Osteoblast (primary cell): ENCODE measurements around a stretch of chr5.

GRCh38 chr5:53477124-53477466, 3.3 kb upstream of the FST start:
- CAGE, long polyA plus RNA, result no peak
- RRBS, result no CpG with 5 or more reads among the region's 1 CpG

- CAGE, long polyA plus RNA, result no peak
- RRBS, result no CpG with 5 or more reads among the region's 5 CpGs
Measured at GRCh38 chr5:53483955-53484555, 3.6 kb downstream of the FST start.

DNA sequence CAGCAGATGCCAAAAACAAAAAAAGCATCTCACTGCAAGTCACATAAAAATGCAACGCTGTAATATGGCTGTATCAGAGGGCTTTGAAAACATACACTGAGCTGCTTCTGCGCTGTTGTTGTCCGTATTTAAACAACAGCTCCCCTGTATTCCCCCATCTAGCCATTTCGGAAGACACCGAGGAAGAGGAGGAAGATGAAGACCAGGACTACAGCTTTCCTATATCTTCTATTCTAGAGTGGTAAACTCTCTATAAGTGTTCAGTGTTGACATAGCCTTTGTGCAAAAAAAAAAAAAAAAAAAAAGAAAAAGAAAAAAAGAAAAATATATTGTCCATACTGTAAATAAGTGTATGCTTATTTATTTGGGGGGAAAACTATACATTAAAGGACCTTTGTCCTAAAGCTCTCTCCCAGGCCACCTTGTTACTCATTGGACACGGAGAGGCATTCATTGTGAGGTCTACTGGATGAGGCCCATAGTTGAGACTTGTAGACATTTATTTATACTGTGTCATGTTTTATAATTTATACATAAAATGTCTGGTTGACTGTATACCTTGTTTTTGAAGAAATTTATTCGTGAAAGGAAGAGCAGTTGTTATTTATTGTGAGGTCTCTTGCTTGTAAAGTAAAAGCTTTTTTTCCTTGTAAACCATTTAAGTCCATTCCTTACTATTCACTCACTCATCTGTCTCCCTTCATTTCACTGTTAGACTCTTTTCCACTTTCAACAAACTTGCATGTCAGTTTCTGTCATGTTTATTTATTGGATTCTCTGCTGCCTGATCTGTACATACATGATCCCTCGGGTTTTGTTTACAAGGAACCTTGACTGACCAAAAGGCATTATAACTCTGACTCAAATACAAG, 5.6 kb downstream of the FST start:
- CAGE, long polyA plus RNA, result start-site peak on the minus strand centred at position 305 of the sequence, 132 bp wide, 13 and 20 reads in 2 replicates
- RRBS, result no CpG with 5 or more reads among the region's 8 CpGs

- CAGE, long polyA plus RNA, result no peak
- RRBS, result no CpG with 5 or more reads among the region's 10 CpGs
Measured at GRCh38 chr5:53985355-53986187, 324.8 kb downstream of the ARL15 start.

GRCh38 chr5:53997958-53998604, 312.3 kb downstream of the ARL15 start:
- CAGE, long polyA plus RNA, result no peak
- RRBS, result no CpG with 5 or more reads among the region's 4 CpGs

- CAGE, long polyA plus RNA, result no peak
- RRBS, result no CpG with 5 or more reads among the region's 2 CpGs
Measured at GRCh38 chr5:54220339-54220565, 90.1 kb downstream of the ARL15 start.

GRCh38 chr5:54254732-54255214, 55.6 kb downstream of the ARL15 start:
- CAGE, long polyA plus RNA, result no peak
- RRBS, result no CpG with 5 or more reads among the region's 5 CpGs

DNA sequence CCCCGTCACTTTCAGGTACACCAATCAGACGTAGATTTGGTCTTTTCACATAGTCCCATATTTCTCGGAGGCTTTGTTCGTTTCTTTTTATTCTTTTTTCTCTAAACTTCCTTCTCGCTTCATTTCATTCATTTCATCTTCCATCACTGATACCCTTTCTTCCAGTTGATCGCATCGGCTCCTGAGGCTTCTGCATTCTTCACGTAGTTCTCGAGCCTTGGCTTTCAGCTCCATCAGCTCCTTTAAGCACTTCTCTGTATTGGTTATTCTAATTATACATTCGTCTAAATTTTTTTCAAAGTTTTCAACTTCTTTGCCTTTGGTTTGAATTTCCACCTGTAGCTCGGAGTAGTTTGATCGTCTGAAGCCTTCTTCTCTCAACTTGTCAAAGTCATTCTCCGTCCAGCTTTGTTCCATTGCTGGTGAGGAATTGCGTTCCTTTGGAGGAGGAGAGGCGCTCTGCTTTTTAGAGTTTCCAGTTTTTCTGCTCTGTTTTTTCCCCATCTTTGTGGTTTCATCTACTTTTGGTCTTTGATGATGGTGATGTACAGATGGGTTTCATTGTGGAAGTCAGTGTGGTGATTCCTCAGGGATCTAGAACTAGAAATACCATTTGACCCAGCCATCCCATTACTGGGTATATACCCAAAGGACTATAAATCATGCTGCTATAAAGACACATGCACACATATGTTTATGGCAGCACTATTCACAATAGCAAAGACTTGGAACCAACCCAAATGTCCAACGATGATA, 42.1 kb downstream of the ARL15 start:
- CAGE, long polyA plus RNA, result no peak
- RRBS, result no CpG with 5 or more reads among the region's 16 CpGs

DNA sequence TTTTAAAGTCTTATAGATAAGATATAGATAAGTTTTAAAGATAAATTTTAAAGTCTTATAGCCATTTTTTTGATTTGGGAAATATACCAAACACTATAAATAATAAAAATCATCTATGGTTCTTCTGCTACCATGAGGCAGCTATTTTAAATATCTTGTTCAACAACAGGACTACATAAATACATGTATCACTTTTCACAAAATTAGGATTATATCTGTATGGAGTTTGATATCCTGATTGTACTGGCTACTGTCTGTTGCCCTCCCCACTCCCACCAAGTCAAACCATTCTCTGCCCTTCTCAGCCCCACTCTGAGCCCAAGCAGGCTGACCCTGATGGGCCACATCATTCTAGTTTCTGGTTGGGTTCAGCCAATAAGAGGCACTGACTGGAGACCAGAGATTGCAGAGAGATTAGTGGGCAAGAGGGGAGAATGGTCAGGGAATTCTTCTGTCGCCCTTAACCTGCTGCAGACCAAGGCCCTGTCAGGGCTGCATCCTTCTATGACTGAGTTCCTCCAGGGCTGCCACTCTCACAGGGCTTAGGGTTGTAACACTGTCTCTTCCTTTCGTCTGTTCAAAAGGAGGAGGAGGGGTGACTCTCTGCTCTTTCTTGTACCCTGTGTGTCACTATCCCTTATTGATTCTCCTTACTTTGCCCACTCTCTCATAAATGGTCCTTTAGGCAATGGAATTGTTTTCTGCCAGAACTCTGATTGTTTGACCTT, 2.7 kb downstream of the HSPB3 start:
- CAGE, long polyA plus RNA, result no peak
- RRBS, result no CpG with 5 or more reads among the region's 2 CpGs

GRCh38 chr5:54522140-54522593, 4.6 kb downstream of the SNX18 start:
- CAGE, long polyA plus RNA, result no peak
- RRBS, result no CpG with 5 or more reads among the region's 3 CpGs

DNA sequence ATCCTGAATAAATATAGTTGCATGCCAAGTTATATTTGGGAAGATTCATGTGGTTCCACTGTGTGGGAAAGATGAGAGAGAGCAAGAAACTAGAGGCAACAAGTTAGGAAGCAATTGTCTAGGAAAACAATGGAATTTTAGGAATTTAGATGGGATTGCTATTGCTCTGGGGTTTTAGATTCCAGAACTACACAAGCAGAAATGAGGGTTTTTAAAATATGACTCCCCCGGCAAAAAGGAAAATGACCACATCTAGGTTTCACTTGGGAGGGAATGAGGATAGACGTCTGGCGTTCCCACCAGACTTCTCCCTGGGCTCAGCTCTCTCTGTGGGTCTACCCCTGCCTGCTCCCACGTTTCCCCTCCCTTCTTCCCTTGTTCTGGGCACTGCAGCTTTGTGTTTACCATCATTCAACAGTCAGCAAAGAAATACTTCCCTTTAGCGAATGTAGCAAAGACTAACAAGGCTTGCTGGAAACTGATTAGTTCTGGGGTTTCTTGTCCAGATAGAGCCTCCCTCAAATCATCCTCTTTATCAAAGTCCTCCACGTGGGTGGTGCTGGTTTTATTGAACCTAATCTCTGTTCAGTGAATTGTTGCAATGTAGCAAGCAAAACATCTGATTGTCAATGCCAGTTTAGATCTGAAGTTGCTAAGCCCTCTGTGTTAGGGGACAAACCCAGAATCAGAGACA, 63.8 kb downstream of the SNX18 start:
- CAGE, long polyA plus RNA, result no peak
- RRBS, result no CpG with 5 or more reads among the region's 6 CpGs

- CAGE, long polyA plus RNA, result no peak
- RRBS, result no CpG with 5 or more reads among the region's 7 CpGs
Measured at GRCh38 chr5:54646656-54647091, 129.1 kb downstream of the SNX18 start.

- CAGE, long polyA plus RNA, result no peak
- RRBS, result no CpG with 5 or more reads among the region's 10 CpGs
Measured at GRCh38 chr5:54703656-54704312, 186.2 kb downstream of the SNX18 start.

GRCh38 chr5:54772792-54773221, 212.6 kb downstream of the ESM1 start:
- CAGE, long polyA plus RNA, result no peak
- RRBS, result no CpG with 5 or more reads among the region's 3 CpGs

DNA sequence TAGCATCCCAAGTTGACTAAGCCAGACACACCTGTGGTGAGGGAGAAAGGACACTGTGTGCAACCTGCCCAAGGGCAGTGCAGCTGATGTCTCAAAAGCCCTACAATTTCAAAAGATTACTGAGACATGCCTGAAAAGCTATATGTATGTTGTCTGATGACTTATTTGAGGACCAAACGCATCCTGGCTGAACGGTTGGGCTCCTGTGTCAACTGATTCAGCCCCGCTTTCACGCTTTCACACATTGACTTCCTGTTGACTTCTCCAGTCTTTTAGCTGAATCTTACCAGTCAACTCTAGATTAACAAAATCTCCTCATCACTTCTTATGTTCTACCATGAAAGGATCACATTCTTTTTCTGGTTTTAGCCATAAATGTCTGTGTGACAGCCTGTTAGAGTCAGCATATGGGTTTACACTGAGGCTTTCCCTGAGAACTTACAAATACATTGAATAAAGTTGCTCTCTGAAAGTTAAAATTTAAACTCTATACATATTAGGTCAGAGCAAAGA, 13.4 kb downstream of the GZMK start:
- CAGE, long polyA plus RNA, result no peak
- RRBS, result no CpG with 5 or more reads among the region's 4 CpGs

- CAGE, long polyA plus RNA, result no peak
- RRBS, result 7% methylated on average over 4 of the region's 38 CpGs
Measured at GRCh38 chr5:55227515-55228197, 541 bp upstream of the MCIDAS start.

DNA sequence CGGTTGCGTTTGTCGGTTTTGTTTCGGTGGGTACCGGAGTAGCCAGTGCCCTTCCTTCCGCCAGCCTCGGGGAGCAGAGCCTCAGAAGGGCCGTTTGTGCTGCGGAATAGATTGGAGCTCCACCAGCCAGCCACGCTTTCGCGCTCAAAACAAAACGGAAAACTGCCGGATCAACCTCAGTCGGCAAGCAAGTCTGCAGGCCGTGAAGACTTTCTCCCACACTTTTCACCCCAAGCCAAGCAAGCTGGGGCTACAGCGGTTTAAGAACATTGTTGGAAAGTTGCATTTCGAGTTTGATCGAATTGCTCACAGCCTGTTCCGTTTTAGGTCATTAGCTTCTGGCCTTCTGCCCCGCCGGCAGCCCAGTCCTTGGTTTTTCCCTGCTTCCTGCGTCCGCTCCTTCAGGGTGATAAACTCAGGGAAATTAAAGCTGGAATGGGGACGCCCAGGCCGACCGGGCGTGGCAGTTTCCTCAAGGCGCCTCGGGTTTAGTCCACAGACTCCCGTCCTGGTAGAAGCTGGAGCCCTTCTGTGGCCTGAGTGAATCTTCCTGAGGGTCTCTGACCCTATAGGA, 832 bp upstream of the CCNO start:
- CAGE, long polyA plus RNA, result no peak
- RRBS, result no CpG with 5 or more reads among the region's 31 CpGs

GRCh38 chr5:55438120-55438768, 96.5 kb downstream of the PLPP1 start:
- CAGE, long polyA plus RNA, result no peak
- RRBS, result no CpG with 5 or more reads among the region's 13 CpGs

- CAGE, long polyA plus RNA, result no peak
- RRBS, result no CpG with 5 or more reads among the region's 6 CpGs
Measured at GRCh38 chr5:55467736-55468418, 66.9 kb downstream of the PLPP1 start.

DNA sequence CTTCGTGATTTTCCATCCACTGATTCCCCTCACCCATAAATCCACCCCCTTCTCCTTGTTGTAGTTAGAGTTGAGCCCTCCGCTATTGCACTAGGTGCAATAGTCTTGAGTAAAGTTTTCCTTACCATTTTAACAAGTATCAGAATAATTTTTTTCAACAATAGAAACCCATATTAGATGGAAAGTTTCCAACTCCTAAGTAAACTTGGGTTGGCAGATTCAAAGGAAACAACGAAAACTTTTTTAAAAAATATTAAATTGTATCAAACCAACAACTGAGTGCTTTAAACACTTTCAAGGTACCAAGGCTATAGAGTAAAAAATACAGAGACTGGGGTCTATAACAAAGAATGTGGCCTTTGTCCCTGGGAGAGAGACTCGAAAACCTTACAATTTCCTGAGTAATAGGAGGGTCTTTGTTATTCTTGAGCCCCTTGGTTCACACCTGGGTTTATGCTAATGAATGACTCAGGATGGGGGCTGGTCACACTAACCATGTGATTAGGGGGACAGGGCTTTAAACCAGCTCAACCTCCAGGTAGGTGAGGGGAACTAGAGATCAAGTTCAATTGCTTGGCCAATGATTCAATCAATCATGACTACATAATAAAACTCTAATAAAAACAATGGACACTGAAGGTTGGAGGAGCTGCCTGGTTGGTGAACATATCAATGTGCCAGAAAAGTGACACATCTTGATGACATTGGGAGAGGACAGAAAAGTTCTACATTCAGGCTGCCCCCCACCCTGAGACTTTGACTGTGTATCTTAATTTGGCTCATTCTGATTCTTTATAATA, 50.3 kb downstream of the PLPP1 start:
- CAGE, long polyA plus RNA, result no peak
- RRBS, result no CpG with 5 or more reads among the region's 4 CpGs